Endometrial microvascular endothelial cells (primary cell): ENCODE data around the genes MEIOB and MSRB1.

GRCh38 chr16:1203778-1204419, 21.2 kb downstream of the TPSG1 start:
- RAMPAGE, long total RNA, result no peak

DNA sequence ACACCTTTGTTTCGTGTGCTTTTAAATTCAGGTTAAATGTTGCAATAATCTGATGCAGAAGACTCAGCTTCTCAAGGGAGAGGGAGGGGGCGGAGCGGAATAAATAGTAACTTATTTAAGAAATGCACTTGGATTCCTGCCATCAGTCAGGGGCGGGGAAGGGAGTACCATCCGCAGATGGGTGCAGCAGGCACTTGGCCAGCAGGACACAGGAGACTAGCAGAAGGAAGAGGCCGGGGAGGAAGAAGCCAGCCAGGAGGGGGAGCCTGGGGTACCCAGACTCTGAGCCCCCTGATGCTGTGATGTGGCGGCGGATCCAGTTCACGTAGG, 3.5 kb downstream of the TPSG1 start:
- RAMPAGE, long total RNA, result no peak

DNA sequence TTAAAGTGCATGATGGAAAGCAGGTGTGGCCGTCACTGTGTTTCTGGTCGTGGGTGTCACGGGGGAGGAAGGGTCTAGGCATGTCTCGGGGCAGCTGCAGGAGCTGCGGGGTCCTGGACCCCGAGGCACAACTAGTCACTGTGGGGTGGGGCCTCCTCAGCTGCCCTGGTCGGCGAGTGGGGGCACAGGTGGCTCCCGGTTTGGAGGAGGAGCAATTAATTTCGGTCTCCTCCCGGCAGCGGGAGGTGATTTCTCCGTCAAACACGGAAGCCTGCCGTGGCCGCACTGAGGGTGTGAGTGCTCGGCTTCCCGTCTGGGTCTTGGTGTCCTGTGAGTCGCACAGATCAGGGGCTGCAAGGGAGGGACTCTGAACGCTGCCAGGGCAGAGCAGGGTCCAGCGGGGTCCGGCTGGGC, 3.1 kb downstream of the TPSD1 start:
- RAMPAGE, long total RNA, result no peak

GRCh38 chr16:1296731-1297562, 12.5 kb upstream of the UBE2I start:
- RAMPAGE, long total RNA, result no peak

GRCh38 chr16:1309809-1310814, 676 bp downstream of the UBE2I start:
- RAMPAGE, long total RNA, result no peak

DNA sequence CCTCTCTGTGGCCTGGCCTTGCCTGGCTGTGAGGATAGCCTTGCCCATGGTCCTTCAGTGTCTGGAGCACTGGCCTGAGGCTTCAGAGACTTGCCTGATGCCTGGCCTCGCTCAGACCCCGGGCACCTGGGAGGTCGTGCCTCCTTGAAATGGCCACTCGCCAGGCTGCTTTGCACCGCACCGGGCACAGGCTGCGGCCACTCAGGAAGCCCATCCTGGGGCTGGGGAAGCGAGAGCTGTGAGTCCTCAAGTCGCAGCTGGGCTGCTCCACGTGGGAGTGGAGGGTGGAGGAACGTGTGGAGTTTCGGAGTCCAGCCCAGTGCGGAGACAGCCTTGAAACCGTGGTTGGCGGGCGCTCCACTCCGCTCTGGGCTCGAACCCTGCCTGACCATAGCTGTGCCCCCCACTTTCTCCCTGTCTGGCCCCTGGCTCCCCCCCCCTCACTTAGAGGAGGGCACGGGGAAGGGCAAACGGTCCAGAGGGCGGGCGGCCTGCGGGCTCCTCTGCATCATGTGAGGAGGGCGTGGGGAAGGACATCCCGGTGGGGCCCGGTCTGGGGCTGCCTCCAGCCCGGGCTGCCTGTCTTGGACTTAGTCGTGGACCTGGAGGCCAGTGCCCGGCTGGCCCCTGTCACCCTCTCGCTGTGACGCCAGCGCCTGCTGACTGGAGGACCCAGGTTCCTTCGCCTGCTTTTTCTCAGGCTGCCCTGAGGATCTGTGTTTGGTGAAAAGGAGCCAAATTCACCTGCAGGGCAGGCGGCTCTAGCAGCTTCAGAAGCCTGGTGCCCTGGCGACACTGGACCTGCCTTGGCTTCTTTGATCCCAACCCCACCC, 2.4 kb downstream of the UBE2I start:
- RAMPAGE, long total RNA, result no peak

DNA sequence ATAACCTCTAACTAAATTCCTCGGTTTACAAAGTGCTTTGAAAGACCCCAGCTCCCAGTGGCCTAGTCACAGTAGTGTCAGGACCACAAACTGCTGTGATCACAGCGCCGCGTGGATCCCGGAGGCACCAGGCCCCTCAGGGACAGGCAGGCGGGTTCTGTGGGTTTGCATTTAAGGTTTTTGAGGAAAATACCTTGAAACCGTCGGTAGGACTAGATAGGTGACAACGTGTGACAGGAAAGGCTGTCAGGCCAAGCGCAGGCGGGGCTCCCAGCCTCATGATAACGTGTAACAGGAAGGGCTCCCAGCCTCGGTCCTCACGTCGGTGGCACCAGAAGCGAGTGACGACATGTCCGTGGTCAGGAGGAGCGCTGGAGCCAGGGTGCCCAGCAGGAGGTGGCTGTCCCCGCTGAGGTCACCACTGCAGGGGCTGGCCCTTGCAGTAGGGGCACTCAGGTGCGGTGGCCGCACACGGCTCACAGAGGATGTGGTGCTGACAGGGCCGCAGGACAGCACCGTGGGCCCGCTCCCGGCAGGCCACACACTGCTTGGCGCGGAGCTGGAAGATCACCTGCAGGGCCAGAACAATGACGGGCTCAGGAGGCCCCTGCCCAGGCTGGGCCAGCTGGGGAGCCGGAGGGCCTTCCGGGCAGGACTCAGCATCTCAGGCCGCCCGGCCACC, 14.2 kb downstream of the GNPTG start:
- RAMPAGE, long total RNA, result no peak

GRCh38 chr16:1413343-1414307, 879 bp downstream of the UNKL start:
- RAMPAGE, long total RNA, result no peak

- RAMPAGE, long total RNA, result no peak
Observed at GRCh38 chr16:1448126-1448588, 3.8 kb upstream of the CCDC154 start.

DNA sequence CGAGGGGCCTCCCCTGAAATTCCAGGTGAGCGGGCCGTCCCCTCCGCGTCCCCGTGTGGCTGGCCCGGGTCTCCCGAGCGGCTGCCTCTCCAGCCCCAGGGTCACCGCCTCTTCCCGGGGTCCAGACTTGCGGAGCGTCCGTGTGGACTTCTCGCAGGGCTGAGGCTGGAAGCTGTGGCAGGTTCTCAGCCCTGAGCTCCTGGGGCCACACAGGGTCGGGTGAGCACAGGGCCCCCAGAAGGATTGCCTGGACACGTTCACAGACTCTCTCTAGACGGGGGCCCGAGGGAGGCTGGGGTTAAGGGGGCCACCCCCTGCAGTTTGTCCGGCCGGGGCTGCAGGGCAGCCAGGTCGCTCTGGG, 7.5 kb downstream of the TELO2 start:
- RAMPAGE, long total RNA, result no peak

DNA sequence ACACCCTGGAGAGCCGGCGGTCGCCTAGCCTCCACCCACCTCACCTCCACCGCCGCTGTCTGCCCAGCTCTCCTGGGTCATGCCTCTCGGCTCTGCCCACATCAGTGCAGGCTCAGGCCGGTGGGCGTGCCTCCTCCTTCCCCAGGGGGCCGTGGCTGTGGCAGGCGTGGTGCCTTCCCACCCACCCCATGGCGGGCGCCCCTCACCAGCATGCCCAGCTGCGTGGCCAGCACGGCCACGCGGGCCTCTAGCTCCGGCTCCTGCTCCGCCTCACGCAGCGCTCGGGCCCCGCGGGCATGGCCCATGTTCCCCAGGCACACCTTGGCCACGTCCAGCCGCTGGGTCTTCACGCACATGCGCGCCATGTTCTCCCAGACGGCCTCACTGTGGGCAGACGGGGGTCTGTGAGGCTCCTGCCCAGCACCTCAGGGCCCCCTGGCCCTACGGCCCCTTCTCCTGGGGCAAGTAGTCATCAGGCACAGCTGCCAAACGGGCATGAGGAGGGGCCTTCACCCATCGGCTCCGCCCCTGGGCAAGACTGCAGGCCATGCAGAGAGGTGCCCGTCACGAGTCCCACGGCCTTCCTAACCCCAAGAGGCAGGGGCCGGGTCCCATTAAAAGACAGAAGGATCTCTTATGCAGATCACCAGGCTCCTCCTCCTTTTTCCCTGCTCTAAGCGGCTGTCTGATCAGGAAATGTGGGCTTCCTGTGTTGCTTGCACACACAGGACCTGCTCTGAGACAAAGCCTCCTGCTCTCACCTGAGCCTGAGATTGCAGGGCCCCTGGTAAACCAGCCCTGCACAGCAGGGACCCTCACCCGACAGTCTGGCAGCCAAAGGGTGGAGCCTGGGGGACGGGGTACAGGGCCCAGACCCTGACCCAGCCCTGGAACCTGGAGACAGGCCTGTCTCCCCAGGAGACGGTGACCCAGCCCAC, 6.8 kb upstream of the TMEM204 start:
- RAMPAGE, long total RNA, result no peak

DNA sequence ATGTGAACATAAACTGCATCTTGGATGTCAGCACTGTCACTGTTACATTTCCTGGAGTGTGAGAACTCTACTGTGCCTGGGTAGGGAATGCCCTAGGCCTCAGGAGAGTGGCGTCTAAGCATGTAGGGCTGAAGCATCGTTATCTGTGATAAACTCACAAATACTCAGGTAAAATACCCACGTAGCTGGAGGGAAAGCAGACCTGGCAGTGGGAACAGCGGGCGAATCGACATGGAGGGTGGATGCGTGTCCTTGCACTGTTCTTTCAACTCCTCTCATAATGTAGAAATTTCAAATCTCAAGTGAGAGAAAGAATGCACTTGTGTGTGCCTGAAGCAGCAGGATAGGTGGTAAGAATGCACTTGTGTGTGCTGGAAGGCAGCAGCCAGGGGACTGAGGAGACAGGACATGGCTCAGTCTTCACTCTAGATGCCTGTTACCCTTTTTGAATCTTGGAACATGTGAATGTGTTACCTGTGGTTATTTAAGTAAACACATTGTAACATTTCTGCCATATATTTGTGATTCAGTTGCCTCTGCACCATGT, 10.4 kb downstream of the IFT140 start:
- RAMPAGE, long total RNA, result no peak

DNA sequence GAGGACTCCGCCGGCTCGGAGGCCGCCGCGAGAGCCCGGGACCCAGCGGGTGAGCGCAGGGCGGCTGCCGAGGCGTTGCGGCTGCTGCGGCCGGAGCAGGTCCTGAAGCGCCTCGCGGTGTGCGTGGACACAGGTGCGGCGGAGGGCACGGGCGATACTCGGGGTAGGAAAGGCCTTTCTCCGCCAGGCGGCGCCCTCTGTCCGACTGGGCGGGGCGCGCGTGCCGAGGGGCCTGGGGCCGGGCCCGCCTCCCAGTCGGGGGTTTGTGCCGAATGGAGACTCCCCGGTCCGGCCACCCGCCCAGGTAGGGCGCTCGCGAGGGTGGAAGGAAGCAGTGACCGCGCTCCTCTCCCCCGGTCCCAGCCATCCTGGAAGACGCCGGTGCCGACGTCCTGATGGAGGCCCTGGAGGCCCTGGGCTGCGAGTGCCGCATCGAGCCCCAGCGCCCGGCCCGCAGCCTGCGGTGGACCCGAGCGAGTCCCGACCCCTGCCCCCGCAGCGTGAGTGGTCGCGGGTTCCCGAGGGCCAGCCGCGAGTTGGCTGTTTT, 481 bp upstream of the MRPS34 start:
- RAMPAGE, long total RNA, result no peak

GRCh38 chr16:1775723-1776113, 2.8 kb upstream of the MRPS34 start:
- RAMPAGE, long total RNA, result no peak

GRCh38 chr16:1871780-1872399, at the start of gene MEIOB:
MEIOB (minus strand) TSS chr16:1872164.
- RAMPAGE, long total RNA, result no peak

DNA sequence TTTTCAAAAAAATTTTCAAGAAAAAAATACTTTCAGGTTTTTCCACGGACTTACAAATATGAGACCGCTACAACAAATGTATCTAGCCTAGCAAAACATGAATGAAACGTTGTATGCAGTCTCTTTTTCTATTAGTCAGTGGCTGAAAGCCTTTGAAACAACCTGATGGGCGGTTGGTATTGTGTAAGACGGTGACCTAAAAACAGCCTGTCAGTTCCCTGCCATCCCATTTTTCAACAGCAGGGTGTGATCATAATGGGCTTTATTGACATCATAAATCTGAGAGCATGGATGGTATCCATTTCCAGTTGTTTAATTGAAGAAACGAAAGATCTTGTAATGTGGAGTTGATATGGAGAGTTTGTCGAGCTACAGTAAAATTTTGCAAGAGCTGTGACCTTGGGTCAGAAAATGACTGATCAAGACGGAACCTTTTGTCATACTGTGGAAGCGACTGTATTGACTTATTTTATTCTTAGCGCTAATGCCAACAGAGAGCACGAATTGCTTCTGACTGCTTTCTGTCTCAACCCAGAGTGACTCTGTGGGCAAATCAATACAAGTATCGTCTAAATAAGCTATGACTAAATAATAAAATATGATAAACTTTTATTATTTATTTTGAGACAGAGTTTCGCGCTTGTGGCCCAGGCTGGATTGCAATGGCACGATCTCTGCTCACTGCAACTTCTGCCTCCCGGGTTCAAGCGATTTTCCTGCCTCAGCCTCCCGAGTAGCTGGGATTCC, 12.3 kb upstream of the MEIOB start:
- RAMPAGE, long total RNA, result no peak

DNA sequence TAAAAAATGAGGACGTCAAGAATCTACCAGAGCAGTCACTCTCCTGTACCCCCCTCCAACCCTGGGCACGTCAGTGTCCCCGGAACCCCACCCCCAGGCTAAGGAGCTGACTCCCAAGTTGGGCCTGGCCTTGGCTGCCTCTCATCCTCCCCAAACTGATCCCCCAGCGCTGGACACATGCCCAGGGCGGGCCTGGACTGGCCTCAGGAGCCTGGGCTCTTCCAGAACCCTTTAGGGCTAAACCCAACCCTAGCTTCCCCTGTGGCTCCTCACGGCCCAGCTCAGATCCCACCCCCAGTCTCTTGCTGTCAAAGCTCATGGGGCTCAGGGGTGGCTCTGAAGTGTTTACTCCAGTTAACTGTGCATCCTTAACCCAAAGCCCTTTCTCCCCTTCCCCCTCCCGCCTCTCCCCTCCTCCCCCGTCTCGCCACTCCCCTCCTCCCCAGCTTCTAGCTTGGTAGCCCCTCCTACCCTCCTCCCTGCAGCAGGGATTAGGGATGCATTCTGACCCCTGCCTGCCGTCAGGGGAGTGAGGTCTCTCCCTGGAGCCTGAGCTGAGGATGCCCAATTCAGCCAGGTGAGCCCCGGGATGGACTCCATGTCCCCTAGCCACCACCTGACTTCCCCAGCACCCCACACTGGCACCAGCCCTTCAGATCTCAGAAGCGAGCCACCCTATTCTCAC, 1.7 kb downstream of the HS3ST6 start:
- RAMPAGE, long total RNA, result no peak

GRCh38 chr16:1943004-1943832, at the start of gene MSRB1:
MSRB1 (minus strand) TSS chr16:1943199.
- RAMPAGE, long total RNA, result start-site peak on the minus strand at chr16:1943154-1943201, 25 and 42 reads in 2 replicates

DNA sequence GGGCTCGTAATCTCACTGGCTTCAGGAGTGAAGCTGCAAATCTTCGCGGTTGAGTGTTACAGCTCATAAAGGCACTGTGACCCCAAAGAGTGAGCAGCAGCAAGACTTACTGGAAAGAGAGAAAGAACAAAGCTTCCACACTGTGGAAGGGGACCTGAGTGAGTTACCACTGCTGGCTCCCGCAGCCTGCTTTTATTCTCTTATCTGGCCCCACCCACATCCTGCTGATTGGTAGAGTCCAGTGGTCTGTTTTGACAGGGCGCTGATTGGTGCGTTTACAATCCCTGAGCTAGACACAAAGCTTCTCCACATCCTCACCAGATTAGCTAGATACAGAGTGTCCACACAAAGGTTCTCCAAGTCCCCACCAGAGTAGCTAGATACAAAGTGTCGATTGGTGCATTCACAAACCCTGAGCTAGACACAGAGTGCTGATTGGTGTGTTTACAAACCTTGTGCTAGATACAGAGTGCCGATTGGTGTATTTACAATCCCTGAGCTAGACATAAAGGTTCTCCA, 1.7 kb upstream of the NDUFB10 start:
- RAMPAGE, long total RNA, result no peak

DNA sequence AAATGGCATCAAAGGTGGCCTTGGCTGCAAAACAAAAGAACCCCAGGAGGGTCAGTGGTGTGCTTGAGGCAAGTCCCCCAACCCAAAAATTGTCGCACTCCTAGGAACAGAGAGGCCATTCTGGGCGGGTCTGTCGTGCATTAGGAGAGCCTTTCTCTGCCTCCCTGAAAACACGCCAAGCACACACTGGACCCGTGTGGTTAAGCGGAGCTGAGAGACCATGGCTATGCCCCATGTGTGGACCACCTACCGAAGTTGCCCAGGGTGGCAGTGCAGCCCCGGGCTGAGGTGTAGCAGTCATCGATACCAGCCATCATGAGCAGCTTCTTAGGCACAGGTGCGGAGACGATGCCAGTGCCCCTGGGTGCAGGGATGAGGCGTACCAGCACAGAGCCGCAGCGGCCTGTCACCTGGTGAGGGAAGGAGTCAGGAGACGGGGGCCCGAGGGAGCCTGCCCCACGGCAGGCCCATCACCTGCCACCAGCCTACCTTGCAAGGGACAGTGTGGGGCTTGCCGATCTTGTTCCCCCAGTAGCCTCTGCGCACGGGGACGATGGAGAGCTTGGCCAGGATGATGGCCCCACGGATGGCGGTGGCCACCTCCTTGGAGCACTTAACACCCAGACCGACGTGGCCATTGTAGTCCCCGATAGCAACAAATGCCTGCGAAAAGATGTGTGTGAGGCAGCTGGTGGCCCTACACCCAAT, 2.2 kb downstream of the RPS2 start:
- RAMPAGE, long total RNA, result no peak